Fibroblast of the aortic adventitia (primary cell): ENCODE measurements around a stretch of chr7.

- CAGE, long polyA plus RNA: no peak
These were observed 62.2 kb downstream of the KLHDC10 start for GRCh38 chr7:130132095-130133369.

DNA sequence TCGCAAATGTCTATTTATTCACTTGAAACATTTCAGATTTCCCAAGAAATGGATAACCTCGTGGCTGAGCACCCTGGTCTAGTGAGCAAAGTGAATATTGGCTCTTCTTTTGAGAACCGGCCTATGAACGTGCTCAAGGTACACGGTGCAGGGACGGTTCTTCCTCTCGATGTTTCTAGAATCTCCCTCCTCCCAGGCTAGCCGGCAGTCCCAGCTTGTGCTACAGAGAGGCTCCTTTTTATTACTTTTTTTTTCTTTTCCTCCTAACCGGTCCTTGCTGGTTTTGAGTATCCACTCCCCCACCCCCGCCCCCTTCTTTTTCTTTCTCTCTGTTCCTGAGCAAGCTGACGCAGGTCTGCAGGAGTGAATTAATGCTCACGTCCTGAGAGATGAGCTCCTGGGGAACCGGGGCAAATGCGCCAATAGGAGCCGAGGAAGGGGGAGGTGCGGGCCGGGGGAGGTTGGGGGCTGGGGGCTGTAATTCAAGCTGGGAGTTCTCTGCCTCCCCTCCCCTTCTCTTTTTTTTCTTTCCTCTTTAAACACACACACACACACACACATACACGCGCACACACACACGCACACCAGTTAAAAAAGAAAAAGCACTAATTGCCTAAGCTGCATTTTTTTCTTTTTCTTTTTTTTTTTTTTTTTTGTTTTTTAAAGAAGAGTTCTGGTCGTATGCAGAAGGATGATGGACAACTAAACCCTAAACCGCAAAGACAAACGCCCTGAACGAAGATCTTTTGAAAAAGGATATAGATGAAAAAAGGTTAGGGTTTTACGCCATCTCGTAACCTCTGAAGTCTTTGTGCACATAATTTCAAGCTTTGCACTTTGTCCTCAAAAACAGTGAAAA is 6.6 kb downstream of the CPA2 start:
- CAGE, long polyA plus RNA: no peak

GRCh38 chr7:130344485-130344774 is 186 bp upstream of the CPA5 start:
- CAGE, long polyA plus RNA: no peak

- CAGE, long polyA plus RNA: no peak
These were observed 11.6 kb downstream of the CPA5 start for GRCh38 chr7:130355986-130356788.

DNA sequence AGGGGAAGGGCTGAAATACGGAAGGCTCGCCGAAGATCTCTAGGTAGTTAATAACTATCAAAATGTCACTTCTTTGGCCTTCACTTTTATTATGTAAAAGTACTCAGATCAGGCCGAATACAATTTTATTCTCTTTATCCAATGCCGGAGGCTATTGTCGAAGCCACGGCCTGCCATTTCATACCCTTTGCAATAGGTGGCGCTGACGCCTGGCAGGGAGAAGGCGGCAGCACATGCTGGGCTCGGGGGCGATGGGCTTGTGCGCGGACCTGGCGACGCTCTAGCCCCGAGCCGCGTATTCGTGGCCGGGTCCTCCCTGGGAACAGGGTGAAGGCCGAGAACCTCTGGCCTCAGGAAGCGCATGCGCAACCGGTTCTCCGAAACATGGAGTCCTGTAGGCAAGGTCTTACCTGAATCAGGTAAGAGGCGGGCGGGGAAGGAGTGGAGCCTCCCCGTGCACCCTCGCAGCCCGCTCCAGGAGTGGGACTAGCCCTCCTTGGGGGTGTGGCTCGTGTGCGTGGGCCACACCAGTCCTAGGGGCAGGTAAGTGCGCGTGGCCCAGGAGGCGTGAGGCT is 5.8 kb upstream of the MEST start:
- CAGE, long polyA plus RNA: no peak

GRCh38 chr7:130515869-130516930 is 24.3 kb downstream of the MEST start:
- CAGE, long polyA plus RNA: no peak

GRCh38 chr7:130517541-130518346 is 25.9 kb downstream of the MEST start:
- CAGE, long polyA plus RNA: no peak

- CAGE, long polyA plus RNA: no peak
These were observed 29.8 kb downstream of the MEST start for GRCh38 chr7:130521424-130522339.

DNA sequence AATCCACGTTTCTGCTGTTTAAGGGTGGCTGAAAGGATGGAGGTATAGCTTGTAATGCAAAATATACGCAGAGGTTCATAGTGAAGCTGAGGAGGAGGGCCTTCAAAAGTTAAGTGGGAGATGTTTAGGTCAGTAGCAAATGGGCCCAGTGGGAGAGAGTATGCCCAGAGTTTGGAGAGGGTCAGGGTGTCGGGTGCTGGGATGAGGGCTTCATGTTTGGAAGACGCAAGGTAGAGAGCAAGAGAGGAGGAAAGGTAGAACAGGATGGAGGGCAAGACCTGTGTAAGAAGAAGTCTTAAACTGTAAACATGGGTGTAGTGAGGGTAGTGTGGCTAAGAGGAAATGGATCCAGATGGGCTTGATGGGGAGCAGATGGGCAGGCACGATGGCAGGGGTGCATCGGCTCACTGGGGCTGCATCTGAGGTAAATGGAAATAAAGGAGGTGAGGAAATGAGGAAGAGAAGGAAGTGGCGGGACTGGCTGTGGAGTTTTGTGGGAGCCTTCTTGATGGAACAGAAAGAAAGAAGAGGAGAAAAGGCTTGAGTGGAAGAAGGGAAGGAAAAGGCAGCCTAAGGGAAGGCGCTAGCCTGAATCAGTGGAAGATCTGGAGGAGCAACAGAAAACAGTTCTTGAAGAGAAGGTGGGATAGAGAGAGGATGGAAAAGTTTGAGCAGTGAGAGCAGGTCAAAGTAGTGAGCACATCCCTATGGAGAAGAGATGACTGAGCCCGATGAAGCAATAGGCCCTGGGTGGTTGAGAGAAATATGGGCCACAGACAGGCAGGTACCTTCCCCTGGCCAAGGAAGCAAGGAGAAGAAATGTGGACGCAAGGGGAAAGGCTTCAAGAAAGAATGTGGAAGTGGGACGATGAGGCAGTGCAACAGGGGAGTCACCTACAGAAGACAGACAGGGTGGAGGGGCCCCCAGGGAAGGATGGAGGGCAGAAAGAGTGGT is 38.3 kb downstream of the MEST start:
- CAGE, long polyA plus RNA: no peak

DNA sequence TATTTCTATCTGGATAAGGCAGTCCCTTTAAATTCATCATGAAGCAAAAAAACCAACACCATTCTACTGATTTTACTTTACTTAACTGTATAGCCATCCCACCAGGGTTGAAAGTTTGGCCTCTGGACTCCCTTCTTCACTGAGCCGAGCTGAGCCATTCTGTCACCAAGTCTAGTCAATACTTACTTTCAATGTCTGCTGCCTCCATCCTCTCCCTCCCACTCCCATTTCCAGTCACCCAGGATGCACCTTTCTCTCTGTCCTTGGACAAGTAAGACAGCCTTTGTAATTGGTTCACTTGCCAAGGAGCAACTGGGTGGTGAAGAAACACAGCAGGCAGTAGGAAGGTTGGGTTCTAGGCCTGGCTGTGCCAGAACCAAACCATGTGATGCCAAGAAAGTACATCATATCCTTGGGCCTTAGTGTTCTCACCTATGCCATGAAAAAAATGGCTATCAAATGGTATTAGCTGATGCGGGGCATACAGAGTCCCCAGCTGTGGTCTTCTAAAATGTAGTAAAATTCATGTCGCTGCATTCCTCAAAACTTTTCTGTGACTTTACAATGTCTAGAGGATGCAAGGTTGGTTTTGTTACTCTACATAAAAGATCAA is 184.8 kb upstream of the KLF14 start:
- CAGE, long polyA plus RNA: no peak

GRCh38 chr7:130939164-130939788 is 205.3 kb upstream of the KLF14 start:
- CAGE, long polyA plus RNA: no peak

DNA sequence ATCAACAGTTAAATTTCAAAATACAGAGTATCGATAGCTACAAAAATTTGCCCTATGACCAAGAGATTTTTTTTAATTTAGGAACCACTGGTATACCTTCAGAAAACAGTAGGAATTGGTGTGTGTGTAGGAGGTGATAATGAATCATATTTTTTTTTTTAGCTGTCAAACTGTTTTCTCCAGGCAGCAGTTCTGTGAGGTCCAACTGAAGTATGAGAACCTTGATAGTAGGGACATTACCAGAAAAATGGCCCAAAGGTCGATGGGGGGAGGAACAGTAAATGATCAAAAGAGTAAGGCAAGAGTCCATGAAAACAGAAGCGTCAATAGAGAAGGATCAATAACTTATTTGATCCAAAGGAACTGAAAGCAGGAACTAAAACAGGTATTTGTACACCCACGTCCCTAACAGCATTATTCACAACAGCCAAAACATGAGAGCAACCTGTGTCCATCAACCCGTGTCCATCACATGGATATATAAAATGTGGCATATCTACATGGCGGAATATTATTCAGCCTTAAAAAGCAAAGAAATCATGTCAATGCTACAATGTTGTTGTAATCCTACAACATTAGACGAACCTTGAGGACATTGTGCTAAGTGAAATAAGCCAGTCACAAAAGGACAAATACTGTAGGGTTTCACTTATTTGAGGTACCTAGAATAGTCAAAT is 213.8 kb upstream of the KLF14 start:
- CAGE, long polyA plus RNA: no peak

- CAGE, long polyA plus RNA: no peak
These were observed 252.3 kb upstream of the KLF14 start for GRCh38 chr7:130985941-130987019.

GRCh38 chr7:130987036-130987600 is 253.1 kb upstream of the KLF14 start:
- CAGE, long polyA plus RNA: no peak

DNA sequence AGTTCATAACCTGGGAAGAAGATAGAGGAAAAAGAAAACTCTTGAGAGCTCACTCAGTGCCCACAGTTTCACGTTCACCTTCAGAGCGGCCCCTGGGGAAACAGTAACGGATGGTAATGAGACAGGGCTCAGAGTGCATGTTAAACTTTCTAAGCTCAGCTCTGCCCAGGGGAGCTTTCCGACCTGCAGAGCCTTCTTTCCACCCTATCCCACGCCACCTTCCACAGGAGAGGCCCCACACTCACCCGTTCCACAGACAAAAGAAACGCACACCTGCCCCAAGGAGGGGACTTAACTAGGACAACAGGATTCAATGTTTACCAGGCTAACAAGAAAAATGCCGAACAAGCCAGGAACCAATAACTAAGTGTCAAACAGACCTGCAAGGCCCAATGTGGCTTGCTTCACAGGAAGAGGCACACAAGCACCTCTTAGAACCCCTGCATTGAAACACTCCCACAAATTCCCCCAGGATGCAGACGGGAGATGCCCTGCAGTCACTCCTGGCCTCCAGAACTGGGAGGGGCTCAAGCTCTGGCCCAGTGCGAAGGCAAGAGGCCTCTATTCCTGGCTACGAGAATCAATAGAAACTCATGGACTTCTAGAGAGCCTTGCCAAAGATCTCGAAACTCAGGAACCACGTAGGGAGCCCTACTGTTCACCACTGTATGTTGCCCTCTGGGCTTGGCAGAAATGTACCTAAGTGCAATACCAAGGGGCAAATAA is 260.2 kb upstream of the KLF14 start:
- CAGE, long polyA plus RNA: no peak

DNA sequence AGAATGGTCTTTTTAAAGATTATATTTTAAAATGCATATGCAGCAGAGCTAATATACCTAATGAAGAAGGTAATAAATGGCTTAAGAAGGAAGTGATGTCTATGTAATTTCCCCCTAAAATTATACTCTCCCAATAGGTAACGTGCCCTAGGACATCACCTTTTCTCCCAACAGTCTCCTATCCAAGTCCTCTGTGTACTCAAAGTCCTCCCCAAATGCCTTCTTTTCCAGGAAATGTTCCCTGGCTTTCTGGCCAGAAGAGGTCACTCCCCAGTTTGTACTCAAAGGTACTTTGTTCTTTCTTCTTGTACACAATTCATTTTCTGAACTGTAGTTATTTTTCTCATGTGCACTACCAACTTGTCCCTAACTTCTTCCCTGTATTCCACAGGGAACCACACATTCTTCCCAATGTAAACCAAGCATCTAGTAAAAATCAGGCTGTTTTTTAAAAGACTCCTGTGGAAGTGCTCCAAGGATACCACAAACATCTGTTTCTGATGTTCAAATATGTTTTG is 262.2 kb upstream of the KLF14 start:
- CAGE, long polyA plus RNA: no peak

DNA sequence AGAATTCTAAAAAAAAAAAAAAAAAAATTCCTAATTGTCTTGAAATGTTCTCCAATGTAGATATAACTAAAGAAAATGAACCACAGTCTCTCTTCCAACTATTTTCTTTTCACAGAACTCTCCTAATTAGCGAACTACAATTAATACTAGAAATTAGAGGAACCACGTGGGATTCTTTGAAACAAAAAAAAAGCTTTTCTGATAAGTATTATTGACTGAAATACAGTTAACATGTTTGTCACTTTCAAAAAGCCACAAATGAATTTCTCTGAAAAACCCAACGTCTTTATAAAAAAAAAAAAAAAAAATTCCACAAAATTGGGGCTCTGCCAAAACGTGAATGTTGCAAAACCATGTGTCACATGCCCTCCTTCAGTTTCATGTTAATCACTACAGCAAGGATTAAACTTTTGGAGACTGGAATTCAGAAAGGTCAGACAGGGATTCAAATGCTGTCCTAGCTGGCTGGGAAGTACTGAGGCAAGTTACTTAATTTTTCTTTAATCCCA is 277.9 kb upstream of the KLF14 start:
- CAGE, long polyA plus RNA: no peak

DNA sequence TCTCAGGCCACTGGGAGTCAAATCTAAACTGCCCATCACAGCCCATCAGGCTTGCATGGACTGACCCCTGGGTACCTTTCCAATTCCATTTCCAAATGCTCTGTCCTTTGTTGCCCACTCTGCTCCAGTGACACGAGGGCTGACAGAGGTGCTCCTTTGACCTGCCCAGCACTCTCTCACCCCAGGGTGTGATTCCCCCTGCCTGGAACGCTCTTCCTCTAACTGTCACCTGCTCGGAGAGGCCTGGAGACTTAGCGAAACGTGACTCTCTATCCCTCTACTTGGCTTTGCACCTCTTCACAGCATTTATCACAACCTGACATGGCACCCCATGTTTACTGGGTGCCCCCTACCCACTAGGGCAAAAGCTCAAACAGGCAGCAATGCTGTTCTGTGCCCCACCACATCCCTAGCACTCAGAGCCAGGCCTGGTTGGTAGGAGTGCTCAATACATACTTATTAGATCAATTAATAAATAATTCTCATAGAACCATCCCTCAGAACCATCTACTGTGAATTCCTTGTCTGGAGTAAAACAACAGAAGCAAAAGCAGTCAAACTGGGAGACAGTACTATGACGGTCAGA is 284.6 kb upstream of the KLF14 start:
- CAGE, long polyA plus RNA: no peak

GRCh38 chr7:131028674-131029408 is 294.8 kb upstream of the KLF14 start:
- CAGE, long polyA plus RNA: no peak

DNA sequence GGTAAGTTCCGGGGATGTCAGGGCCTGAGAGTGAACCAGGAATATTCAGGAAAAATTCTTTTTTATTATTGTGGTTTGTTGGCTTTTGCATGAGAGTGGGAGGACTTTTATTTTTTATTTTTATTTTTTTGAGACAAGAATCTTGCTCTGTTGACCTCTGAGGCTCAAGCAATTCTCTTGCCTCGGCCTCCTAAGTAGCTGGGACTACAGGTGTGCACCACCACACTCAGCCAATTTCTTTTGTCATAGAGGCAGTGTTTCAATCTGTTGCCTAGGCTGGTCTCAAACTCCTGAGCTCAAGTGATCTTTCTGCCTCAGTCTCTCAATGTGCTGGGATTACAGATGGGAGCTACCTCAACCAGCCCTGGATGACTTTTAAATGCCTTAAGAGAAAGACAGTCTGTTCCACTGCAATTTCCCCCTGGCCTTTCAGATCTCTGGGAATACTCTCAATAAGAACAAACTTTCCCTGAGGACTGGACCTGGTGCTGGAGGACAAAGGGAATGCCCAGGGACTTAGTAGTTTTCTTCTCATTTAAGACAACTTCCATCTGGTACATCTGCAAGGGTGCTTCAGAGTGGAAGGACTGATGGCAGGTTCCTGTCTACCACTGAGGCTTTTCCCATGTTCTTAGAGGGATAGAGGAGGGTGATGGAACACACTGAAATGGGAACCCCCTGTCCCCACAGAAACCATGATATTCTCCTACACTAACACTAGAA is 296.1 kb upstream of the KLF14 start:
- CAGE, long polyA plus RNA: no peak